Metastatic Breast Carcinoma in the Ovary (tissue), 3 donors: ENCODE data around the gene CORO7.

DNA sequence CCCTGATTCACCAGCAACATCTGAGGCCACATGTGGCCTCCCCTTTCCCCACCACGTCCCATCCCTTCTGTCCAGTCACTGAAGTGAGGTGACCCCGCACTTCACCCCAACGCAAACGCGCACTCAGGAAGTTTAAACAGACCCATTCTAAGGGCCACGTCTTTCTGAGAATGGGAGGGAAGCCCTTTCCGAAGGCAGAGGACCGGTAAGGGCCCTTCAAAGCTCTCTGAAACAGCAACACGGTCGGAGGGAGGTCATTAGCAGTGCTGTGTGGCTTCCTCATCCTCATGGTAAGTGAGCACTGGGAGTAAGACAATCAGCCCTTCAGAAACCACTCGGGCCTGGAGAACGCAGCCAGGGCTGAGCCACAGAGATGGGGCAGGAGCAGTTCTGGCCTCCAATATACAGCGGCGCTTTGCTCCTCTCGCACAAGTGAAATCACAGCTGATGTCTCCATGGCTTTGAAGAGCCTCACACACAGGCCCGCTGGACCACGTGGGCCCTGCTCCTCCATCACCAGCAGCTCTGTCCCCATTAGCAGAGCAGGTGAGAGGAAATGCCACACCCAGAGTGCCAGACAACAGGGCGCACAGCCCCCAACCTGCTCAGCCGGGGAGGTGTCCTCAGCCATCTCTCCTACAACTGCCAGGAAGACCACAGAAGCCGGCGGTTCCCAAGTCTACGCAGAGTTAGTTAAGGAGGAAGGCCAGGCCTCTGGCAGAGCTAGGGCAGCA lies 23.6 kb downstream of the SRL start:
- PRO-cap, 3 experiments: no peak in any of the 3 experiments

DNA sequence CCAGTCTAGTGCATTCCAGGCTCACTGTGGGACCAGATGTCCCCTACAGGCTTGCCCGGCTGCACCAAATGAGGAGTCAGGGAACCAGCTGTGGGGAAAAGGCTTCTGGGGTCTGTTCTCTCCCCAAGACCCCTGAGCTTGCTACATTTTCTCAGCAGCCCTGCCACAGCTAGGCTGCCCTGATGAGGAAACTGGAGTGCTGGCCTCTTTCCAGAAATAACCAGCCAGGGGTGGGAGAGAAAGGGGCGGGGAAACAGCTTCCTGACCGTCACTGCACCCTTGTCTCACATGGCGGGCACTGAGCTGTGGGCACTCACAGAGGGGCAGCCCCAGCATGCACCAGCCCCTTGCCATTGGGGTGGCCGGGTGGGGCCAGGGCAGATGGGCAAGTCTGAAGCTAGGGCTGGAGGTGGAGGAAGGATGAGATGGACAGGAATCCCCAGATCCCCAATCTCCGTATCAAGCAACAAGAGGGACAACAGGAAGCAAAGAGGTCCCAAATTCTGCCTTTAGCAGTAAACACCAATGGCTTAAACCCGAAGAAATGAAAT lies 2.8 kb downstream of the SRL start:
- PRO-cap, 3 experiments: no peak in any of the 3 experiments

- PRO-cap, 3 experiments: no peak in any of the 3 experiments
Measured at GRCh38 chr16:4352151-4353104, 1.3 kb upstream of the PAM16 start.

DNA sequence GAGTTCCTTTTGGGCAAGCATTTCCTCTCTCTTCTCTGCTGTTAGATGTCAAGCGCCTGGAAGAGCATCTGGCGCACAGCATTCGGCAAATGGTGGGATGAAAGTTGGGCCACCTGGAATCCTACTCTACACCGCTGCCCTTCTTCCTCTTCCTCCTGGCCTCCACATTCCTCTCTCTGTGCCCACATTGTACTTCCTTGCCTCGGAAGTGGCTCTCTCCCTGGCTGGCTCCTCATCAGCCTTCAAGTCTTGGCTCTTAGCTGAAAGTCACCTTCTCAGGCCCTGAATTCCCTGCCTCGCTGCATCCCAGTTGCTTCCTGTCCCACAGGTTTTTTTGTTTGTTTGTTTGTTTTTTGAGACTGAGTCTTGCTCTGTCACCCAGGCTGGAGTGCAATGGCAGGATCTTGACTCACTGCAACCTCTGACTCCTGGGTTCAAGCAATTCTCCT lies 2.5 kb upstream of the PAM16 start:
- PRO-cap, 3 experiments: no peak in any of the 3 experiments

GRCh38 chr16:4380614-4381653 lies 9.3 kb downstream of the VASN start:
- PRO-cap, 3 experiments: no peak in any of the 3 experiments

DNA sequence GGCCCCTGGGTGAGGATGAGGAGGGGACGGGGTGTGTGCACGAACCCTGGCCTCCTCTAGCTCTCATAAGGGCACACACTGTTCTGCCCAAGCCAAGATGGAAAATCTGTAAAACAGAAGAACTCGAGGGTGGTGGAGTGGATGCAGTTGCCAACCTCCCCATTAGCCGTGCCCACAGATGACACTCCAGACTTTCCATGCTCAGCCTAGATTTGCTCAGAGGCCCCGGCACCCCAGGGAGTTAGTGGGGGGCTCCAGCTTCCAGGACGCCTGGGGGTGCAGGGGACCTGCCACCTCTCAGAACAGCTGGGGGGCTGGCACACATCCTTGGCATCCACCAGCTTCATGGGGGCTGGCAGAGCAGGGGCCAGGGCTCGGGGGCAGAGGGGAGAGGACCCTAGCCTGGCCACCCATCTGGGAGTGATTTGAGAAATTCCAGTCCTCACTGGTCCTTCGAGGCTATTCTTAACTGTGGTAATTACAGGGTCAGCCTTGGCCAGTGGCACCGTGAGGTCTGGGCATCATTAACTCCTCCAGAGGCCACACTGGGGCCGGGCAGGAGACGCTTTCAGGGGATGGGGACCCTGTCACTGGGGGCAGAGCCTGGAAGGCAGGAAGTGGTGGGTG lies 14.2 kb downstream of the VASN start:
- PRO-cap, 3 experiments: no peak in any of the 3 experiments

DNA sequence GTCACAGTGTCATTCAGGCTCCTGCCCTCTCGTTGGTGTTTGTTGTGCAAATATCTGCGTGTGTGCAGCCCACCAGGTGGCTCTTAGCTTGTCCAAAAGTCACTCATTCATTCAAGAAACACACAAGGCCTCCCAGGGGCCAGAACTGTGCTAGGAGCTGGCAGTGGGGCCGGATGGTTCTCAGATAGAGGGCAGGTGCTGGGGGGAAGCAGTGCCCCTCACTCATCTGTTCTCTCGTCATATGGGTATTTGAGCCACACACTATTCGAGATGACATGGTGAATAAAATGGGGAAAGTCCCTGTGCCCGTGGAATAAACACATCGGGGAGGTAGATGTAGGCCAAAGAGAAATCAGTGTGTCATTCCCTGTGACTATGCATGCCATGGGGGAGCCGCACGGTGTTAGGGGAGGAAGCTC lies 18.1 kb downstream of the VASN start:
- PRO-cap, 3 experiments: no peak in any of the 3 experiments

DNA sequence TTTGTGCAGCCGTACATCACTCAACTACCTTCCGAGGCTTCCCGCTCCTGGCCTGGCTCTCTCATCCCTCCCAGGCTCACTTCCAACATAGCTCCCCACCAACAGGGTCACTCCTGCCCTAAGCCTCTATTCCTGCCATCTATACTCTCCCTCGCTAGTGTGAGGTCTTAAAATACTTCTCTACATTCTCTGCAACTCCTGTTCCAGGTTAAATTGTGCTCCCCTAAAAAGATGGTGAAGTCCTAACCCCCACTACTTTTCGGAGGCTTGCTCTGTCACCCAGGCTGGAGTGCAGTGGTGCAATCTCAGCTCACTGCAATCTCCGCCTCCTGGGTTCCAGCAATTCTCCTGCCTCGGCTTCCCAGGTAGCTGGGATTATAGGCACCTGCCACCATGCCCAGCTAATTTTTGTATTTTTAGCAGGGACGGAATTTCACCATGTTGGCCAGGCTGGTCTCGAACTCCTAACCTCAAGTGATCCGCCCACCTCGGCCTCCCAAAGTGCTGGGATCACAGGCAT lies 10.6 kb downstream of the CORO7 start:
- PRO-cap, 3 experiments: no peak in any of the 3 experiments

- PRO-cap, 3 experiments: peak in 3 of 3 experiments; most common minus-strand start chr16:4416627 (in 3)
Measured at GRCh38 chr16:4416064-4416752, at the start of gene CORO7. CORO7 (minus strand) TSS chr16:4416596.

- PRO-cap, 3 experiments: peak in 2 of 3 experiments; most common plus-strand start chr16:4416794 (in 1)
Measured at GRCh38 chr16:4416753-4417395, 478 bp upstream of the CORO7 start.

DNA sequence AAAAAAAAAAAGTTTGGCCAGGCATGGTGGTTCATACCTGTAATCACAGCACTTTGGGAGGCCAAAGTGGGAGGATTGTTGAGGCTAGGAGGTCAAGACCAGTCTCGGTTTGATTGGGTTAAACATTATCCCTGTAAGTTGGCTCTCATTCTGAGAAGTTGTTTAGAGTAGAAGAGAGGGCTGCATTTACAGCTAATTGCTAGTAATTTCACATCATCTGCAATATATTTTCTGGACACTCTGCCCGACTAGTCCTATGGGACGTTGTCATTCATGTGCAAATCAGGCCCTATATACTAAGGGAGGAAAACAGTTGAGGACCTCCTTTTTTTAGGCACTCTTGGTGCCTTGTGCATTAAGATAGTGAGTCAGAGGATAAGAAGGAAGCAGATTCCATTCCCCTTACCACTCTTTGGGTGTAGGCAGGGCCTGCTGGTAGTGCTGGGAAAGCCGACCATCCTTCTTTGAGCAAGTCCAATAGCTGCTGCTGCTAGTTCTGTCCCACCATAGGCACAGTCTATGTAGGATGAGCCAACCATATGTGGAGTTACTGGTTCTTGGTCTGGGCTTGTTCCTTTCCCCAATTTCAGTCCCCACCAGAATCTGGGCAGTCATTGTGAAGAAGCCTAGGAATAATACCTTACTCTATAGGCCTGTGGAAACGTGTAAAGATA lies 18.8 kb downstream of the HMOX2 start:
- PRO-cap, 3 experiments: no peak in any of the 3 experiments

GRCh38 chr16:4500880-4501258 lies 24.7 kb downstream of the HMOX2 start:
- PRO-cap, 3 experiments: no peak in any of the 3 experiments

- PRO-cap, 3 experiments: no peak in any of the 3 experiments
Measured at GRCh38 chr16:4521807-4522879, 16.4 kb downstream of the CDIP1 start.

- PRO-cap, 3 experiments: peak in 2 of 3 experiments; most common plus-strand start chr16:4537939 (in 2); most common minus-strand start chr16:4537938 (in 1)
Measured at GRCh38 chr16:4537131-4538164, 1.1 kb downstream of the CDIP1 start.

DNA sequence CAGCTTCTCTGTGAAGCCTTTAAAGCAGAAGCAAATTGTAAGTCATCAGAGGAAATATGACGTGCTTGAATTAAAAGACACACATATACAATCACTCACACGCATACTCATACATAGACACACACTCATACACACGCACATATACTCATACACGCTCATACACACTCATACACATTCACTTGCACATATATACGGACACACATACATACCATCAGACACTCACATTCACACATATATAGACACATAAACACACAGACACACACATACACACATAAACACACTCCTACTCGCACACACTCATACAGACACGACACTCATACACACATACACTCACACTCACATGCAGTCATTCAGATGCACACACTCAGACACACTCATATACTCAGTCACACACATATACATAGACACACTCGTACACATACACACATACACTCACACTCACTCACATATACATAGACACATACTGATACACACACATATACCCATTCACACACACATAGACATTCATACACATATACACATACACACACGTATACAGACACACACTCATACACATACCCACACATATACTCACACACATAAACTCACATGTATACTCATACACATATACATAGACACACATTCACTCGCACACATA lies 25.0 kb upstream of the NUDT16L1 start:
- PRO-cap, 3 experiments: no peak in any of the 3 experiments

- PRO-cap, 3 experiments: no peak in any of the 3 experiments
Measured at GRCh38 chr16:4676819-4677296, 16.5 kb upstream of the NUDT16L1 start.

- PRO-cap, 3 experiments: peak in 3 of 3 experiments; most common plus-strand start chr16:4768885 (in 2); most common minus-strand start chr16:4768677 (in 2)
Measured at GRCh38 chr16:4768520-4769243, 1.7 kb upstream of the ZNF500 start.

GRCh38 chr16:4846994-4847158 lies 212 bp downstream of the GLYR1 start:
- PRO-cap, 3 experiments: no peak in any of the 3 experiments

- PRO-cap, 3 experiments: no peak in any of the 3 experiments
Measured at GRCh38 chr16:4884630-4885417, 37.5 kb downstream of the UBN1 start.

DNA sequence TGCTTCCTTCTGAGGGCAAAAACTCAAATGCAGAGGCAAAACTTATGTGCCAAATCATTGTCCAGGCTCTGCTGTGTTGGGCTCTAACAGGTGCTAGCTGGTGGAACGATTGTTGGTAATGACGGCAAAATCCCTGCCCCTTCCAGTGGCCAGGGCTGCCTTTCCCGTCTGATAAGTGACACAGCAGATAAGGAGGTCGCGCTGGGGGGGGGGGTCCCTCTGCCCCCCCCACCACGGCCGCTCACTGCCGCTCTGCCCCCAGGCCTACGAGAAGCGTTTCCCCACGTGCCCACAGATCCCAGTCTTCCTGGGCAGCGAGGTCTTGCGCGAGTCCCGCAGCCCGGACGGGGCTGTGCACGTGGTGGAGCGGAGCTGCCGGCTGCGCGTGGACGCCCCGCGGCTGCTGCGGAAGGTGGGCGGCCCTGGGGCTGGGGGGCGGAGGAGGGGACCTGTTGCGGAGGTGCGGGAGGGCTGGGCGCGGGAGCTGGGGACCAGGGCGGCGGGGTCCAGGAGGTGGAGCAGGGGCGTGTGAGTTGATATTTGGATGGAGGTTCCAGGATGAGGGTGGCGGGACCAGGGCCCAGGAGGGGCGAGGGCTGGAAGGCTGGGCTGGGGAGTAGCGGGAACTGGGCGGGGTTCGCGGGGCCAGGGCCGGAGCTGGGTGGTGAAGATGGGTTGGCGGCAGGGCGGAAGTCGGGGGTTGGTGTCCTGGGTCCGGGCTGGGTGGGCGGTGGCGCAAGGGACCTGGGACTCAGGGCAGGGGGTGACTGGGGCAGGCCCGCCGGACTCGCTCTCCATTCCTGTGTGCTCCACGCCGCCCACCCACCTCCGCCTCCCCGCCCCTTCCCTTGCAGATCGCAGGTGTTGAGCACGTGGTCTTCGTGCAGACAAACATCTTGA lies 29.4 kb downstream of the SEC14L5 start:
- PRO-cap, 3 experiments: no peak in any of the 3 experiments